Kidney (tissue), 2 donors: ENCODE measurements around the gene RCL1.

GRCh38 chr9:3721864-3722210, 196.0 kb upstream of the RFX3 start:
- PRO-cap: no peak

DNA sequence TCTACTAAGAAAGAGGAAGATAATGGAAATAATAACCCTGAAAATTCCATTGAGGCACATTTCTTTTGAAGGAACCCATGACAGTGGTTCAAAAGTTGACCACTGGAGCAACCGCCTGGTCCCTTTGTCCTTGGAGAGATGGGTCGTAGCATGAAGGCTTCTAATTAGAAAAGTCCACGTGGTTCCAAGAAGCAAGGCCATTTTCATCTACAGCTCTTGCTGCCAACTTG, 314.7 kb upstream of the RFX3 start:
- PRO-cap: no peak
- RRBS: no CpG with 5 or more reads among the region's 3 CpGs

DNA sequence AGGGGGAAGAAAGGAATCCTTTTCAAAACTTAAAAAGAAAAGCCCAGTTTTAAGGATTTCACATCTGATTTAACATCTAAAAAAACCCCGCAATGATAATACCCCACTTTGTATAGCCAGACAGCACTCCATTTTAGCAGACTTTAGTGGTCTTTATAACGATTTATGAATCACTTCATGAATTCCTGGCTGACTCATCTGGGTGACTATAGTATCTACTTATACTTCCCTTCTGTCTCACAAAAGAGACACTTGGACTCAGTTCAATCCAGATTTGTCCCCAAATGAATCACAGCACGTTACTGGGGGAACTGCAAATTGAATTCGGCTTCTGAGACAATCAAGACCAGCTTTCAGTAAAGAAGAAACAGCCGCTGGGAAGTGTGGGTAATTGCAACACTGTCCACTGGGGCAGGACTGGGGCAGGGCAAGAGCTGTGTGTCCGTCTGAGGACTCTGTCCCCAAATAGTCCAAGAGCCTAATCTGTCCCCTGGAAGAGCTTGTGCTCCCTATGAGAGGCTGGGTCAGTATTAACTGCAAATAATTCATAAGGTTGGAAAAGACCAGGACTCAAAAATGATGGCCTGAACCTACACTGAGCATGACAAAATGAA, 337.3 kb upstream of the RFX3 start:
- PRO-cap: bidirectional peak, plus-strand start at position 396 of the sequence, minus-strand start at position 333 of the sequence
- RRBS: no CpG with 5 or more reads among the region's 6 CpGs

DNA sequence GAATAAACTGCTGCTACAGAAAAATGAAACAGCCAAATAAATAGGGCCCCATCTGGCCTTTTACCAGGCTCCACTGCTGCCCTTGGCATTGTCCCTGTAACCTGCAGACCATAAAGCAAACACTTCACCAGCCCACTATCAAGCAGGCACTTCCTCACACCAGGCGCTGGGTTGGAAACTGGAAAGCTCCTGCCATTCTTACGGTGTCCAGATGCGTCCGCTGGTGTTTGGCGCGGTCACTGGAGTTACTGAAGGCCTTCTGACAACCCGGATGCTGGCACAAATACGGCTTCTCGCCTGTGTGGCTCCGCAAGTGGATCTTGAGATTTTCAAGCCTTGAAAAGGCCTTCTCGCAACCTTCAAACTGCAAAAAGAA, 363.1 kb downstream of the GLIS3 start:
- PRO-cap: no peak
- RRBS: no CpG with 5 or more reads among the region's 11 CpGs

DNA sequence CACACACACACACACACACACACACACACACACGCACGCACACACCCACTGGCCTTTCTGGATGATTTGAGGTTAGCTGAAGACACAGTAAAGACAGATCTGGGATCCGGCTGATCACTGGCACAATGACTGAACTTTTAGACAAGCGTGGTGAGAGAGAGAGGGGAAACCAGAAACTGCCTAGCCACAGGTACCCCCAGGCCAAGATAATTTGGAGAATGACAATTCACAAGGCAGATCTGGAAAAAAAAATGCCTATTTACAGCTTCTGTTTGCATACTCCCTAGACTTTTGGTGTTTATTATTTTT, 348.1 kb downstream of the GLIS3 start:
- PRO-cap: no peak
- RRBS: no CpG with 5 or more reads among the region's 4 CpGs

DNA sequence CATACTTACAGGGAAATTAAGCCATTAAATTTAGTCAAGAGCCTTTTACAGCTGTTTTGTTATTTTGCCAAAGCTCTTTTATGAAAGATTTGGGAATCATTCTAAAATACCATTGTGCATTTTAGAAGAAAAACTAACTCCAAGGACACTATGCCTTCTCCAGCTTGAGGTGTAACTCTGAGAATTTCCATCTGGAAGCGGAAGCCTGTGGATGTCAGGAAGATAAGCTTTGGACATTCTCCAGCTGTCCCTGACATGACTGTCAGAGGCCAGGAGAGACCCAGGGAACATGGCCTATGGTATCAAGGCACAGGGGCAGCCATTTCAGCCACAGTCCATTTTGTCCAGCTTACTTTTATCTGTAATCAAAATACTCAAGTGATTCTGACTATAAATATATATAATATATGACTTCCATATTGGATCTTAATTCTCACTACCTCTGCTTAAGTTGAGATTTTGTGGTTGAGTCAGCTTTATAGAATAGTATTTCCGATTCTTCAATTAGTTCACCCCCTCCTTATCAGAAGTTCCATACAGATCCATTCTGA, 230.1 kb downstream of the GLIS3 start:
- PRO-cap: no peak
- RRBS: no CpG with 5 or more reads among the region's 2 CpGs

- PRO-cap: no peak
- RRBS: no CpG with 5 or more reads among the region's 11 CpGs
Observed at GRCh38 chr9:4143789-4144343, 156.0 kb downstream of the GLIS3 start.

DNA sequence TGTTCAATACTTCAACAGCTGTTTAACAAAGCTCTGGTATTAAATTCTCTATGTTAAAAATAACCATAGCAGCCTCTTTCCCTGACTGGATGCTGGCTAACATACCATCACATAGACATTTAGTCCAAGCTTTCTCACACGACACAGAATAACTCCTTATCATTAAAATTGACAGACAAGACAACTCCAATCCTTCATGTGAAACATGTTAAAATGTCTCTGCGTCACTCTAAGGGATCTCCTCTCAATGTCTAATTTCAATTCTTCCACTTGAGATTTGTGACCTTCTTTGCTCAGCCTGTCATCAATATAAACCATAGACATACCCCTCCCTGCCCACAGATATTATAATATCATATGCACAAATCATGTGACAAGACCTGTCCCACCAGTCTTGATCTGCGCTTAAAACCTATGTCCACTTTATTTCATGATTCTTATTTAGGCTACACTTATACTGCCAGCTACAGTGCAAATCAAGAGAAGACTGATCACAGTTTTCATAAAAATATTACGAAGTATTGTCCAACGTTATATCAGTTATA, 30.8 kb downstream of the GLIS3 start:
- PRO-cap: no peak
- RRBS: no CpG with 5 or more reads among the region's 5 CpGs

DNA sequence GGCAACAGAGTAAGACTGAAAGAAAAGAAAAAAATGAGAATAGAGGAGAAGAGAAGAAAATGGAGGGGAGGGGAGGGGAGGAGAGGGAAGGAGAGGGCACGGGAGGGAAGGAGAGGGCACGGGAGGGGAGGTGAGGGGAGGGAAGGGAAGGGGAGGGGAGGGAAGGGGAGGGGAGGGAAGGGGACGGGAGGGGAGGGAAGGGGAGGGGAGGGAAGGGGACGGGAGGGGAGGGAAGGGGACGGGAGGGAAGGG, 23.7 kb downstream of the GLIS3 start:
- PRO-cap: no peak
- RRBS: no CpG with 5 or more reads among the region's 5 CpGs

DNA sequence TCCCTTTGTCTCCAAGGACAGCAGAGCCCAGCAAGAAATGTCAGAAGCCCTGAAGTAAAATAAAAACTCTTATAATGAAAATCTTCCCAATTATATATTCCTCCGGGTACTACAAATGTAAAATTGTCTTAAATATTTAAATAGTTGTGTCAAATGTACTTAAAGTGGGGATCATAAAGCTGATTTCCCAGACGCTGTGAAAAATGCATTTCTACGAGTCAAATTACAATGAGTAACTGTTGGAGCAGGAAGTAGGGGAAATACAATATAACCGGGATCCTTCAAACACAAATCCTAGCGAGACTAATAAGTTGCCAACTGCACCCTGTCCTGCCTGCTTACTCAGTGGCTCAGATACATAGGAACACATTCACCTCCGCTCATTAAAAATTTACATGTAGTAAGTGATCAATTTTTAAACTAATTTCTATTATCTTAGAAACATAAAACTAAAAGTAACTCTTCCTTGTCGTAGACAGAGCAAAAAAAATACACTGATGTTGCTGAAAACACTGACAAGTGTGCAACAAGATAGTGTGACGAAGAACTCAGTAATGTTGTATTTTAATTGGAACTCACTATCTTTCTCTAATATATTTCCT, 22.1 kb downstream of the GLIS3 start:
- PRO-cap: no peak
- RRBS: 40% methylated on average over 1 of the region's 8 CpGs

DNA sequence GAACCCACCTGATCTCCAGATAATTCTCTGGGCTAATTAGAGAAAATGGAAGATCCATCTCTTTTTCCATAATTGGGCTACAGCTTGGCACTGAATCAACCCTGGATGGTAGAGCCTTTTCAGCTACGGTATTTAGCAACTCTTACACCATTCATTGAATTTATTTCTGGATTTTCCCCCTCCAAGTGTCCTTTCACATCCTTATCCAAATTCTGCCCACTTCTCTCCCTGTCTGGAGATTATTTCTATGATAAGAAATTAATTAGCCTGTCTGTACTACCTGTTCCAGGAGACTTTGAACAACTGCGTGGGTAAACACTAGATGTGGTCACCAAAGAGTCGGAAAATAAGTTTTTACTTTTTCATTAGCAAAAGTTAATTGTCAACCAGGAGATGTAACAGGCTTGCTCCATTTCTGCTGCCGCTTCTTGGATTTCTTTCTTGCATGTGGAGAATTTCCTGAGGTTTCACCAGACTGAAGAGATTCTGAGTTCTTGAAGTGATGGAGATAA, 13.9 kb downstream of the SLC1A1 start:
- PRO-cap: no peak
- RRBS: no CpG with 5 or more reads among the region's 4 CpGs

DNA sequence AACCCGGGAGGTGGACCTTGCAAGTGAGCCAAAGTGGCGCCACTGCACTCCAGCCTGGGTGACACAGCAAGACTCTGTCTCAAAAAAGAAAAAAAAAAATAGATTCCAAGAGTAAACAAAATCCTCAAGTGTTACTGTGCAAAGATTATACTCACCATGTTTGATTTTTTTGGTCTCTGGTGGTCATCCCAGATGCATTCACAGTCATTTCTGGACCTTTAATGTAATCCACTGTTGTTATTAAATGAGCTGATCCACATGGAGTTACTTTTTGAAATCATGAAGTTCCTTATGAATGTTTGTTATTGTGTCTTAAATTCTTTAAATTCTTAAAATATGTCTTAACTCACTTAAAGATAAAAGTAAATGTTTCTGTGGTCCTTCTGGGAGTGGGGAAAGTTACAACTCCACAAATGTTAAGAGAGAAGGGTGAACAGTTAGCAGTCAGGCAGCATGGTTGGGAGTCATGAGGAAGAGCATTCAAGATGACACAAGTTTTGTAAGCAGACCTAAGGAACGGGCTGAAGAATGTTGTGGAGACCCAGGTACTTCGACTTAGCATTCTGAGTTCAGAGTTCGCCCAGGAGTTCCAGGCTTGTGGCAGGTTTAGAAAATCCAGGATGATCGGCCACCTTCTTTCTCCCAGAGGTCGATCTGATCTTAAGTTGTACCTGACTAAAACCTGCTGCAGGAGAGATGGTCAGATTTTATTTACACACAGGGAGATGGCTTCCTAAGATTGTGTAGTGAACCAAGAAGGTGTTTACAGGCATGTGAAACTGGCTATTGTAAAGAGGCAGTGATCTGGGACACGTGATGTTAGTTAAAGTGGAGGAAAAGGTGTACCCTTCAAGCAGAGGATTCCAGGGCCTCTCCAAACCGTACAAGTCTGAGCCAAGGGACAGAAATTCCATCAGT, 17.1 kb downstream of the SLC1A1 start:
- PRO-cap: no peak
- RRBS: no CpG with 5 or more reads among the region's 9 CpGs

- PRO-cap: no peak
- RRBS: no CpG with 5 or more reads among the region's 4 CpGs
Observed at GRCh38 chr9:4615132-4615715, 46.9 kb upstream of the PLPP6 start.

DNA sequence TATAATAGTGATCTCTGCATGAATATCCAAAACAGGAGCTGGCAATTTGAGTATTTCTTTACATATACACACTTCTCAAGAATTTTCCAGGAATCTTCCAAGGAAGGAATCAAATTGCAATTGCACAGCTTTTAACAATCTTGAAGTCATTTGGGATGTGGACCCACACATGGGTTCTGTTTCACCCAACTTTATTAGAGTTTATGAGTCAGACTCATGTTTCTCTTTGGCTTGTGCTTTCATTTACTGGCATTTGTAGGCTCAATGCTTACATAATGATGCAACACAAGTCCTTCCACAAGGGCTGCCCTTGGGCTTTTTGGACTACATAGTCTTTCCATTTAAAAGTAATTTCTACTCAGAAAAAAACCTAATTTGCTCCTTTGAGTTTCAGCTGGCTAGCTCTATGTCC, 4.6 kb upstream of the CDC37L1 start:
- PRO-cap: no peak

- PRO-cap: bidirectional peak, plus-strand start at chr9:4792944, minus-strand start at chr9:4792673; bidirectional peak, plus-strand start at chr9:4793405, minus-strand start at chr9:4793342
- RRBS: 2% methylated on average over 38 of the region's 88 CpGs
Observed at GRCh38 chr9:4792842-4793670, at the start of gene RCL1. Gene RCL1 (plus strand): TSS chr9:4792944.

- PRO-cap: no peak
- RRBS: no CpG with 5 or more reads among the region's 3 CpGs
Observed at GRCh38 chr9:4834666-4835618, 42.2 kb downstream of the RCL1 start.

DNA sequence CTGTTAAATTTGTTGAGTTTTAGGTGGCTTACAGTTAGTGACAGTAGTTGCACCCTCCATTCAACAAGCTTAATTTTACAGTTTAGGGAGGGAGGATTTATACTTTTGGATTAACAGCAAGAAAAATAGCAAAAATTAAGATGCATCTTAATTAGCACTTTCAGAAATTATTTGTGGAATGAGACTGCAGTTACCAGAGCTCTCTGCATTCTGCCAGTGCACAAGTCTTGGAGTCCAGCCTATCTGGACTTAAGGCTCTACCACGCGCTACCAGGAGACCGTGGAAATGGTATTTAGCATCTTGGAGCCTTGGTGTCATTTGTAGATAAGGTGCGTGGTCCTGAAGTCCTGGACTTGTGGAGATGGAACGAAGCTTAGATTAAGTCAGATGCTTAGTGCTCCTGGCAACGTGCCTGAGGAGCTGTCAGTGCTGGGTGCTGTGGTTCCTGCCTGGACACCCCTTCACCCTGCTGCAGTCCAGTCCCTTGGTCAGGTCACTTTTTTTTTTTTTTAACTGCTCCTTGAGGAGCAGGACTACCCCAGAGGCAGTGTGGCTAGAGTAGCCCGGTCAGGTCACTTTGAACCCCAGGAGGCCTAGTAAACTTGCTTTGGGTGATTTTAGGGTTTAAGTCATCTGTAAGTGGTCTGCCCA, 59.7 kb downstream of the RCL1 start:
- PRO-cap: no peak
- RRBS: no CpG with 5 or more reads among the region's 7 CpGs

DNA sequence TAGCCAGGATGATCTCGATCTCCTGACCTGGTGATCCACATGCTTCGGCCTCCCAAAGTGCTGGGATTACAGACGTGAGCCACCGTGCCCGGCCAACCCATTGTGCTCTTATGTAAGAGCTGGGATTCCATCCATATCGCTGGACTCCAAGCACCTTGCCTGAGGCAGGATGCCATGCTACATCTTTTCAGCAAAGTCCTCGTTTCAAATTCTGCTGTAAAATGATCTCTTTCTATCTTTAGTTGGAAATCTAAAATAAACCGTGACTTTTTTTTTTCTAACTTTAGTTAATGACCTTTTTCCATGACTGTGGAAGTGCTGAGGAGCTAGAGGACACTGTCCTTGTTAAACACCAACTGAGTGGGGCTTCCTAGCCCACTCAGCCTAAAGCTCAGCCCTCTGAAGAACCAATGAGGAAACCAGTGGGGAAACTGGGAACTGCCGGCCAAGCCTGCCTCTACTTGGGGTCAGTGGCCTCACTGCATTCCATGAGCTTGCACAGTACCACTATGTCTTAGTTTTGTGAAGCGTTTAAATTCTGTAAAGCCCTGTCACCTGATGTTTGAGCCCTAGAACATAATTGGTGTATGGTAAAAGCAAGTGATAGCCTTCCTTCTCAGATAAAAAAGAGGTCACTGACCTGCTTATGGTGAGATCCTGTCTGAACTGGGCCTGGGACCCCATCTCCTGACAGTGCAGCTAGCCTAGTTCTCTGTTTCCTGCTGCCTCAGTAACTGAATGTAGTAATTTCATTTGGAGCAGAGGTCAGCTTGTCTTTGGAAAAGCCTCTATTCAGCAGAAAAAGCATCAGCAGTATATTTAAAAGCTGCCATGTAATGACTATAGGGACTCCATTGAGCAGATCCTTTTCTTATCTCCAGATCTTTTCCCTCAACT, 61.0 kb downstream of the RCL1 start:
- PRO-cap: no peak
- RRBS: no CpG with 5 or more reads among the region's 10 CpGs

- PRO-cap: no peak
- RRBS: no CpG with 5 or more reads among the region's 3 CpGs
Observed at GRCh38 chr9:4933084-4933446, 52.0 kb upstream of the JAK2 start.

DNA sequence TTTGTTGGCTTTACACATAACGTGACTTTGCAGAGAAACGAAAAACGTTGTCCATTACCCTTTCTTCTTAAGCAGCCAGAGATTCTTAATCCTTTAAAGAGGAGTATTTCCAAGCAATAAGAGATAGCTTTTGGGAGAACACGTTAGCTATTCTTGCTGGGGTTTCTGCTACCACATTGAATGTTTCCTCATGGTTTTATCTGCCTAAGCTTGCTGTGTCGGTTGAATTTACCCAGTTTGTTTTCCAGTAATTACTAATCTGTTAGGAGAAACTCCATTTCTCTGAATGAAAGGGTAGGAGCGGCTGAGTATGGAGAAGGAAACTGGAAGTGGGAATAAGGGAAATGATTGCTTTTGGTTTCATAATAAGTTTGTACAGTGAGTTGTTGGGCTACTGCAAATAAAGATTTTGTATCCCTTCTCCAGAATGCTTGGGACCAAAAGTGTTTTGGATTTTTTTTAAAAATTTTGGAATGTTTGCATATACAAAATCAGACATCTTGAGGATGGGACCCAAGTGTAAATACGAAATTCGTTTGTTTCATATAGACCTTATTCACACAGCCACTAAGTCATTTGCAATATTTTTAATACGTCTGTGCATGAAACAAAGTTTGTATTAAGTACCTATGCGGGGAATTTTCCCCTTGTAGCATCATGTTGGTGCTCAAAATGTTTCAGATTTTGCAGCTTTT, 1.3 kb downstream of the JAK2 start:
- PRO-cap: no peak
- RRBS: no CpG with 5 or more reads among the region's 10 CpGs